Skeletal muscle tissue (tissue), 7 donors: ENCODE data around the gene ADCYAP1.

GRCh38 chr18:109025-109584 lies 49.3 kb upstream of the USP14 start:
- PRO-cap, 3 experiments, result no peak in any of the 3 experiments
- RAMPAGE, long total RNA, result no peak
- RRBS, 2 experiments, result no CpG with 5 or more reads among the region's 6 CpGs

DNA sequence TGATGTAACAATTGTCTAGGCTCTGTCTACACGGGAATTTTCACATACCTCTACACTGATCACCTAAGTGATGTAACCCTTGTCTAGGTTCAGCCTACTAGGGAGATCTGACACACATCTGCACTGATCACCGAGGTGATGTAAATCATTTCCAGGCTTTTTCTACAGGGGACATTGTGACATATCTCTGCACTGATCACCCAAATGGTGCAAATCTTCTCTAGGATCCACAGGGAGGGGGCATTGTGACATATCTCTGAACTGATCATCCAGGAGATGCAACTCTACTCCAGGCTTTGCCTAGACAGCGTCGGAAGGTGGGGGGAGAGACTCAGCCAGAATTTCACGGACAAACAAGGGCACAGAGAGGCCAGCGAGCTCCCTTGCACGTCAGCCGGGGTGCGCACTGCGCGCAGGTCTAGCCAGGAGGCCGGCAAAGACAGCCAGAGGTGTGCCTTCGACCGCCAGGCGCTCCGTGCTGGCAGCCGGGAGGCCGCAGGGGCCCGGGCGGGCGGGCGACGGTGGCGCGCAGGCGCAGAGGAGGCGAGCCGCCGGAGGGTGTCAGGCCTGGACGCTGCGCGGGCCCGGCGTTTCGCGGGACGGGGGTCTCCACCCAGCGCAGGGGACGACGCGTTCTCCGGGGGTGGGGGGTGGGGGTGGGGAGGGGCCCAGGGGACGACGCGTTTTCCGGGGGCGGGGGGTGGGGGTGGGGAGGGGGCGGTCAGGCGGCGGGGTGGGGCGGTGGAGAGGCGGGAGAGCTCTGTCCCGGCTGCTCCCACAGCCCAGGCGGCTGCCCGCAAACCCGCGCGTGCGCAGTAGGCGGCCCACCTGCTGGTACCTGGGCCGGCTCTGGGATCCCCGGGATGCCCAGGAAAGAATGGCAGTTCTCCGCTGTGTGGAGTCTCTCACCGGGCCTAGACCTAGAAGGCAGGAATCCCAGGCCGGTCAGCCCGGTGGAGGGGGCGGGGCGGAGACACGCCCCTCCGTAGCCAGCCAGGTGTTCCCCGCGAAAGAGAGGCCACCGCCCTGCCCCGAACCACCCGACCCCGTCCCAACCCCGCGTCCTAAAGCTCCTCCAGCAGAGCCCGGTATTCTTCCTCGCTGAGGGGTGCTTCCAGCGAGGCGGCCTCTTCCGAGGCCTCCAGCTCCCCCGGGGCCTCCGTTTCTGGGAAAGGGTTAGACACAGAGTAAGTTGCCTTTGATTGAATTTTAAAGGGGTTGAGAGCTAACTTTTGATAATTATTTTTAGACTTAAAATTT lies 46.6 kb upstream of the USP14 start:
- PRO-cap, 3 experiments, result peak in 1 of 3 experiments; most common plus-strand start position 546 of the sequence (in 1)
- RAMPAGE, long total RNA, result no peak
- RRBS, 2 experiments, result 2% methylated on average over 14 of the region's 85 CpGs

DNA sequence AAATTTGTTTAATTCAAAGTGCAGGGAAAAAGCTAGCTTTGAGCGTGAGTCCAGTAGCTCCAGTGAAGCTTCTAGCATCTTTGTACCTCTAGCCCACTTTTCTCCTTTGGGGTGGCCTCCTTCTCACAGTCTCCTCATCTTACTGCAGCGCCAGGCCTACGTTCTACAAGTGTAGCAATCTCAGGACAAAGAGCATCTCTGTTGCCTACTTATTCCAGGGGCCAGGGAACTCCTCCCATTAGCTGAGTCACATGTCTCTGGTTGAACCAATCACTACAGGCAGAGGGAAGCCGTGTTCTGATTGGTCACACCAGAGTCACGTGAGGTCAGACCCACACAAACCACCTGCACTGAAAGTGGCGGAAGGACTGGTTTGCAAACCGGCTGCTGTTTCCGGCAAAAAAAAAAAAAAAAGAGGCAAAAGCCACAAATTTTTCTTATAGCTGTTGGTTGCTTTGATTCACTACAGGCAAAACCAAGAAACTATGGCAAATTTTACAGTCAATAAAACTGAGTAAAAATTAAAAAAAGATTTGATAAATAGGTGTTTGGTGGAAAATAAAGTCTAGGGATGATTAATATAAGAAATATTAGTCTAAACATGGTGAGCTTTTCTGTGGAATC lies 21.9 kb upstream of the USP14 start:
- PRO-cap, 3 experiments, result no peak in any of the 3 experiments
- RAMPAGE, long total RNA, result no peak
- RRBS, 2 experiments, result no CpG with 5 or more reads among the region's 8 CpGs

DNA sequence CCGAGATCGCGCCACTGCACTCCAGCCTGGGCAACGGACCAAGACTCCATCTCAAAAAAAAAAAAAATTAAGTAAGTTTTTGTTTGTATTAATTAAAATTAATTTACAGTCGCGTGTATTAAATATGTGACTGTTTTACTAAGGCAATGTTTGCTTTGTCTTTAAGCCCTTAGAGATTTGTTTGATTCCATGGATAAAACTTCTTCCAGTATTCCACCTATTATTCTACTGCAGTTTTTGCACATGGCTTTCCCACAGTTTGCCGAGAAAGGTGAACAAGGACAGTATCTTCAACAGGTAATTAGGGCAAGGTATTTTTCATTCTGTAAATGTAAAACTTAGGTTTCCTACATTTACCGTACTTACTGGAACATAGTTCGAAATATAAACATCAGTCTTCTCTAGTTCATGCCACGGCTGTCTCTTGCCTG lies 38.1 kb downstream of the USP14 start:
- PRO-cap, 3 experiments, result no peak in any of the 3 experiments
- RAMPAGE, long total RNA, result no peak
- RRBS, 2 experiments, result no CpG with 5 or more reads among the region's 10 CpGs

DNA sequence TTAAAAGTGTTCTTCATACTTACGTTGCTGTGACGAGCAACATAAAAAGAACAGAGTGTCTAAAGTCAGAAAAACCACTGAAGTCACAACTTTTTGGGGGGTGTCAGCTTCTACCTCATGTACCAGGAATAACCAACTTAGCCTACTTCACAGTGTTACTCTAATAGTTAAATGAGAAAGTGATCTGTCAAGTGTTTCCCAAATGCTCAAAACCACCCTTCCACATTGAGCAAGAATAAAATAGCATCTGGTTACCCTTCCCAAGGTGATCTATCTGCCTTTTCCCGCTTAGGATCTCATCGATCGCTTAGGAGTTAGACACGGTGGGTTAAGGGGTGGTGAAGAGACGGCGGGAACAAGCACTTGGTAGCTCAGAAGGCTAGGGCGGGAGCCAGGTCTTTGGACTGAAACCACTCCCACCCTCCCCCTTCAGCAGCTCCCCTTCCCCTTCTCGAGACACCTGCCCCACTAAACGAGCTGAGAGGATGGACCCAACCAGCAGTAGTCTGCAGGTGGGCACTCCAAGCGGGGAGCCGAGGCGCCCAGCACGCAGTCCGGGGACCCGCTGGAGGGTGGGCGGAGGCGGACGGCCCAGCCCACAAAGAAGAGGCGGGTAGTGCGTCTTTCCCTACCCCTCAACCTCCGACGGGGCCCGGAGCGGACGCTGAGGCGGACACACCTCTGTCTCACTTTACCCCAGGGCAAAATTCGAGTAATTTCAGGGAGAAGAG lies 497 bp downstream of the THOC1 start:
- PRO-cap, 3 experiments, result no peak in any of the 3 experiments
- RAMPAGE, long total RNA, result no peak
- RRBS, 2 experiments, result 1 to 2% methylated on average over 12 of the region's 29 CpGs

DNA sequence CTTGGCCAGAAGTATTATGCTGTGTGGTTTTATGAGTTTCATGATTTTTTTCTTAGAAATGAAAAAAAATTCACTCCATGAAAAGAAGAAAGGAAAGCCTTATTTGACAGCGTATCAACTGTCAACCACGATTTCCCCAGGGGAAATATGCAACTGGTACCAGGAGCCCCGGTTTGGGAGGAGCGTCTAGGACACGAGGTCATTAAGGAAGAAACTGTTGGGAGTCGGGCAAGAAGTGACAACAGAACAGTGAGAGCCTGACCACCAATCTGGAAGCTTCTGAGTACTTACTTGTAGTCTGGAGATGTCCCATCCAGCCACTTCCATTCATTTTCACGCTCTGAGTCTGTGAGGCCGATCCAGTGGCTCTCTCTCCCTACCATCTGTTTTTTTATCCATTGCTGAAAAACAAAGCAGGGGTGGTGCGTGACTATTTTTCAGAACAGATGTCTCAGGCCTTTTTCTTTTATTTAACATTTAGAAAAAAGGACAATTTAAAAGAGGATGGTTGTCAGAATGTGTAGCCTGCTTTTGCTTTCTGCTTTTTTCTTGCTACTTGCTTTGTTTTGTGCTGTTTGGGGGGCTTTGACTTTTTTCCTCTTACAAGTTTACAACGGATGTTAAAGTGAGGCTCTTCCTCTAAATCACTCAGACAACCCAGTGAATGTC lies 63.7 kb upstream of the THOC1 start:
- PRO-cap, 3 experiments, result no peak in any of the 3 experiments
- RAMPAGE, long total RNA, result no peak
- RRBS, 2 experiments, result no CpG with 5 or more reads among the region's 10 CpGs

DNA sequence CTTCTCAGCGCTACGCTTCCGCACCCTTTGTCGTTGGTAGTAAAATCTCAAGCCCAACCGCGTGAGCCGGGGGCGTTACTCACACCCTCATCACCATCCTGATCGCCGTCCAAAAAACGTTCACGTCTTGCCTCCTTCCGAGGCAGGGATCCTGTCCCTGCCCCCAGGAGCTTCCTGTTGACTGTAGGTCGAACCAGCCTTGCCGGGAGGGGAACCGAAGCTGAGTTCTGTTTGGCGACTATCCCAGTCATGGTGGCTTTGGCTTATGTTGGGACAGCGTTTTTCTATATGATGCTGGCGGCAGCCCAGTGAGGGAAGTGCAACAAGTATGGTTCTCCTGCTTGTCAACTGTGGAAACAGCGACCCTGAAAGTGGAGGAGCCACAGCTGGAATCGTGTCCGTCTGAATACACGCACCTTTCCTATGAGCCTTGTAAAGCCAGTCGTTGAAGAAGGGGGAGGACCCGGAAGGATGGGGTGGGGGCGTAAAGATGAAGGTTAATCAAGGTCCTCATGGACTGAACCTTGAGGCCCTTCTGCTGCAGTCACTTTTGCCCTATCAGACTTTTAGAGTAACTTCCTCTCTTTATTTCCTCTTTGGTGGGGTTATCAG lies 887 bp upstream of the YES1 start:
- PRO-cap, 3 experiments, result peak in 3 of 3 experiments; most common plus-strand start position 88 of the sequence (in 1); most common minus-strand start position 49 of the sequence (in 1)
- RAMPAGE, long total RNA, result no peak
- RRBS, 2 experiments, result 5% methylated on average over 4 of the region's 26 CpGs; no CpG with 5 or more reads in 1 of the 2 experiments

DNA sequence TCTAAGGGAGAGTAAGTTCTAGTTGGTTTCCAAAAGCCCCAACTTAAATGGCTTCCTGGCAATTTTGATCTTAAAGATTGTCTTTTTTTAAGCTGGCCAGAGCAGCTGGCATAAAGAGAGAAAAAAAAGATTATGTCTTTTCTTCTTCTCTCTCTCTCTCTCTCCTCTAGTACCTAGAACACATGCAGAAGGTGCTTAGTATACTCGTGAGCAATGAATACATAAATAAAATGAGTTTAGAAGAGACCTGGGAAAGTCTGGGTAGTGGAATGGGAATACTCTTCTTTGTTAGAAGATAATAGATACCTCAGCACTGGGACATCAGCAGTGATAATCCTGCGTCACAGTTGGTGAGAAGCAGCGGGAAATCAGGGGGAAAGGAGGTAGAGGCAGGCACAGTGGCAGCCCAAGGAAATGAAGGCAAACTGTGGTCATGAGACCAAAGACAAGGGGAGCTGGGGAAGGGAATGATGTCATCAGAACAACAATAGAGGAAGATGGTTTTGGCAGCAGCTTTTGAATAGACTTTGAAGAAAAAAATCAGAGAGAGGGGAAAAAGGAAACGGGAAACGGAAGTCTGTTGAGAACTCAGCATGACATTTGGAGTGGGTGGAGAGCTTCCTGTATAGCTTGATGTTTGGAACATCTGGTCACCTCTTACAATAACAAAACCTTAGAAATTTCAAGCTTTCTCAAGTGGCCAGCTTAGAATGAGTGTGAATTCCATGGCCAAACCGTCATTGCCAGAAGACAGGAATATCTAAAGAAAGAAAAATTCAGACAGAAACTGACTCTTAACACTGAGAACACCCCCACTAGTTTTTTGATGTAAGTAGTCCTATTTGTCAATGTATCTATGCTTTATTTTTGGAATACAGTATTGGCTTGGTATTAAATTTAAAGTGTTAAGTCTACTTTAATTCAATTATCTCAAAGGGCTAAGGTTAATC lies 18.3 kb upstream of the YES1 start:
- PRO-cap, 3 experiments, result no peak in any of the 3 experiments
- RAMPAGE, long total RNA, result no peak
- RRBS, 2 experiments, result no CpG with 5 or more reads among the region's 6 CpGs

- PRO-cap, 3 experiments, result no peak in any of the 3 experiments
- RAMPAGE, long total RNA, result no peak
- RRBS, 2 experiments, result 2 to 5% methylated on average over 5 of the region's 32 CpGs
Measured at GRCh38 chr18:904687-905132, at the start of gene ADCYAP1. Gene ADCYAP1 (plus strand): TSS chr18:904871.

GRCh38 chr18:2588746-2589344 lies 17.5 kb downstream of the NDC80 start:
- PRO-cap, 3 experiments, result no peak in any of the 3 experiments
- RAMPAGE, long total RNA, result no peak
- RRBS, 2 experiments, result no CpG with 5 or more reads among the region's 5 CpGs

- PRO-cap, 3 experiments, result no peak in any of the 3 experiments
- RAMPAGE, long total RNA, result no peak
- RRBS, 2 experiments, result no CpG with 5 or more reads among the region's 7 CpGs
Measured at GRCh38 chr18:2656942-2657191, 1.3 kb downstream of the SMCHD1 start.

DNA sequence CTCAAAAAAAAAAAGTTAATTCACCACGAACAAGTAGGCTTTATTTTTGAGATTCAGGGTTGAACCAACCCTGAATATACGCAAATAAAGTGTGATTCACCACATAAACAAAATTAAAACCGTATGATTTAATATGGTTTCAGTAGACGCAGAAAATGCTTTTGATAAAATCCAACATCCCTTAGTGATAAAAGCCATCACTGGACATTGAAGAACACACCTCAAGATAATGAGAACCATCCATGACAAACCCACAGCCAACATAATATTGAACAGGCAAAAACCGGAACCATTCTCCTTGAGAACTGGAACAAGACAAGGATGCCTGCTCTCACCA lies 79.5 kb downstream of the SMCHD1 start:
- PRO-cap, 3 experiments, result no peak in any of the 3 experiments
- RAMPAGE, long total RNA, result no peak
- RRBS, 2 experiments, result no CpG with 5 or more reads among the region's 5 CpGs

GRCh38 chr18:2780642-2781204 lies 66.1 kb upstream of the EMILIN2 start:
- PRO-cap, 3 experiments, result no peak in any of the 3 experiments
- RAMPAGE, long total RNA, result no peak
- RRBS, 2 experiments, result no CpG with 5 or more reads among the region's 3 CpGs

GRCh38 chr18:2853220-2853620 lies 6.4 kb downstream of the EMILIN2 start:
- PRO-cap, 3 experiments, result no peak in any of the 3 experiments
- RAMPAGE, long total RNA, result no peak
- RRBS, 2 experiments, result no CpG with 5 or more reads among the region's 10 CpGs

- PRO-cap, 3 experiments, result no peak in any of the 3 experiments
- RAMPAGE, long total RNA, result no peak
- RRBS, 2 experiments, result no CpG with 5 or more reads among the region's 28 CpGs
Measured at GRCh38 chr18:2855310-2856360, 8.8 kb downstream of the EMILIN2 start.

GRCh38 chr18:2947695-2948008 lies 65.3 kb downstream of the LPIN2 start:
- PRO-cap, 3 experiments, result no peak in any of the 3 experiments
- RAMPAGE, long total RNA, result no peak
- RRBS, 2 experiments, result no CpG with 5 or more reads among the region's 8 CpGs

DNA sequence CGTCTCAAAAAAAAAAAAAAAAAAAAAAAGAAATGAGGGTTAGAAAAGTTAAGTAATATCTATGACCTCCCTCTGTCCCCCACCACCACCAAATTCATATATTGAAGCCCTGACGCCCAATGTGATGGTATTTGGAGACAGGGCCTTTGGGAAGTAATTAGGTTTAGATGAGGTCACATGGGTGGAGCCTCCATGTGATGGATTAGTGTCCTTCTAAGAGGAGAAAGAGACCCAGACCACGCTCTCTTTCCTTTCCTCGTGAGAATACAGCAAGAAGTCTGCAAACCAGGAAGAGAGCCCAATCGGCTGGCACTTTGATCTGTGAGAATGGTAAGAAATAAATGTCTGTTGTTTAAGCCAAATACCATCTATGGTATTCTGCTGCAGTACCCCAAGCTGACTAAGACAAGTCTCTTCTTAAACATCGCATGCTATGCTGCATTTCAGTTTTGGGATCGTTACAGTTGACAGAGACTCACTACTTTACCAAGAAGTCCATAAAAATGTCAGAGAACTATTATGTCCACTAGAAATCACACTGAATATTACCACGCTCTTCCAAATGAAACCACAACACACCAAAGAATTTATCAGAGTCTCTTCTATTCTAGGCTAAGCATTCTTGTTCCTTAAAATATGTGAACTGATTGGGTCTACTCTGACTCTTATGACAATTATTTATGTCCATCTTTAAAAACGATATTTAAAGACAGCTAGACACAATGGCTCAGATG lies 48.5 kb downstream of the LPIN2 start:
- PRO-cap, 3 experiments, result no peak in any of the 3 experiments
- RAMPAGE, long total RNA, result no peak
- RRBS, 2 experiments, result no CpG with 5 or more reads among the region's 9 CpGs

DNA sequence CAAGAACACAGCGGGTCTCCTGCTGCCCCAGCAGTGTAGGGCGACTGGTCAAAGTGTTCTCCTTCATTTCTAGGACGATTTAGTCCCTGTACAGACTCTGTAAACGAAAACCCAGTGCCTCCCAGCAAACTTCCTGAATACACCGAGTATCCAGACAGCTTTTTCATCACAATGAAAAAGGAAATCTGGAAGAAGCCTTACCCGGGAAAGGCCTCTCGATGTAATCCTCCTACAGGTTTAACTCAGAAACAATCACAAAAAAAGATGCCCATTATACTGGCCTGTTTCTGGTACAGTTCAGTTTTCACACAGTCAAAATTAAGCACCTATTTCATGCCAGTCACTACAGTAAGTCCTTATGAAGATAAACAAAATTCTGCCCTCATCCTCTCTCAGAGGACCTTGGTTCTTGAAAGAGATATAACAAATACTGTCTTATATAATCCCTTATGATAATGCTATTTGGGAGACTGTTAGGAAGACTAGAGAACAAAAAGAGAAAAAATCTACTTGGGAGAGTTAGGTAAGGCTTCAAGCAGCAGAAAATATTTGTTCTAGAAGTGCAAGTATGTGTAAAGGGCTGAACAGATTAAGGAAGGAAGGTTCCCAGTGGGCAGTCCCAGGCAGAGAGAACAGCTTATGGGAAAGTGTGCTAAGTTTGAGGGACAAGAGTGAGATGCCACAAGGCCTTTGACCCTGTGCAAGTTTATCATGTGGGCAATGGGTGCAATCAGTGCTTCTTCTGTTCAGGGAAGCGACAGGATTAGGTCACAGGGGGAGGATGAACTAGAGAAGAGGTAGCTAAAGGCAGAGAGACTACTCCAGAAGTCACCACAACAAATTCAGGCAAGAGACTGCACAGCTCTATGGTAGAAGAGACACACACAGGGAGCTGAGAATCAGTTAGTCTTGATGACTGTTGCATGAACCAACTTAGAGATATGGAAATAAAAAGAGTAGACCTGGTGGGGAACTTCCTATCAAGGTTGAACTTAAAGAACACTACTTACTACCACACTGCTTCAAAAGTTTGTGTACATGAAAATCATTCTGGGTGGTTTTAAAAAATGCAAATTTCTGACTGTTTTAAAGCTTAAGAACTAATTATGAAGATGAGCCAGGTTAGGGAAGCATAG lies 44.5 kb downstream of the LPIN2 start:
- PRO-cap, 3 experiments, result no peak in any of the 3 experiments
- RAMPAGE, long total RNA, result no peak
- RRBS, 2 experiments, result no CpG with 5 or more reads among the region's 8 CpGs

DNA sequence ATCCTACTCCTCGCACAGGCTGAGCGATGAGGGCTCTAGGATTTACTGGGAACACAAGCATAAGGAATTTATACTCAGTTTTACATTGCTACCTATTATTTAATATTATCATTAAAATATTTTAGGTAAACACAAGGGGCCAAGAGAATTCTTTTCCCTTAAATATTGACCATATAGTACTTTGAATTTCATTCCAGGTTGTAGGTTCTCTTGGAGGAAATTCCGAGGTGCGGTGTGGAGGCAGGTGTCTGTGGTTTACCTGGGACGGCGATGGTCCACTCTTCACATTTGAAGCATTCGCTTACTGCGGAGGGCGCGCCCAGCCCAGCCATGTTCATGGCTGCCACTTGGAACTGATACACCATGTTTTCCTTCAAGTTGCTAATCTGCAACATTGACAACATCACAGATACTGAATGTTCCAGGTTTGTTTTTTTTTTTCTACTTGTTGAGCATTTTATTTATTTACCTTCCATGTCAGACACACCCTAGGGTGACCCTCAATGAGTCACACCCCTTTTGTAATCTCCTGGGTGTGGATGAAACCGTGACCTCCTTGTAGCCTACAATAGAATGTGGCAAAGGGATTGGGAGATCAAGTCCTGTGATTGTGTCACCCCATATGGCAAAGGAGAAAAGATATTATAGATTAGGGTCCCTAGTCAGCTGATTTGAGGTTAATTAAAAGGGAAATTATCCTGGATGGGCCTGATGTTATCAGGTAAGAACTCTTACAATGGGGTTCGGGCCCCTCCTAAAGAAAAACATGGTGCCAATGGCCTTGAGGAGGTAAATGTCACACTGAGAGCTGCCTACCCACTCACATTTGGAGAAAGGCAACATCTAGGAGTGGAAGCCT lies 99.9 kb downstream of the MYOM1 start:
- PRO-cap, 3 experiments, result no peak in any of the 3 experiments
- RAMPAGE, long total RNA, result no peak
- RRBS, 2 experiments, result no CpG with 5 or more reads among the region's 12 CpGs

- PRO-cap, 3 experiments, result peak in 2 of 3 experiments; most common plus-strand start chr18:3211783 (in 1); most common minus-strand start chr18:3211723 (in 1)
- RAMPAGE, long total RNA, result no peak
- RRBS, 2 experiments, result no CpG with 5 or more reads among the region's 3 CpGs
Measured at GRCh38 chr18:3211610-3212062, 8.1 kb downstream of the MYOM1 start.